T-cell (primary cell): ENCODE measurements around the genes ZNF267 and TP53TG3D.

GRCh38 chr16:31714576-31715429 lies 1.8 kb downstream of the KRBOX5 start:
- PRO-cap, 7 experiments, result no peak in any of the 7 experiments

GRCh38 chr16:31873688-31874627 lies at the start of gene ZNF267:
TSS of gene ZNF267 (plus strand) at chr16:31873807.
- PRO-cap, 7 experiments, result peak in 7 of 7 experiments; most common plus-strand start chr16:31873780 (in 7); most common minus-strand start chr16:31874372 (in 1)

GRCh38 chr16:31895585-31895834 lies 21.9 kb downstream of the ZNF267 start:
- PRO-cap, 7 experiments, result peak in 1 of 7 experiments; most common plus-strand start chr16:31895665 (in 1)

- PRO-cap, 7 experiments, result no peak in any of the 7 experiments
These were observed 167.7 kb upstream of the TP53TG3D start for GRCh38 chr16:32085406-32085765.

- PRO-cap, 7 experiments, result no peak in any of the 7 experiments
These were observed at the start of gene TP53TG3D for GRCh38 chr16:32253218-32253583. TSS of gene TP53TG3D (plus strand) at chr16:32253286.

DNA sequence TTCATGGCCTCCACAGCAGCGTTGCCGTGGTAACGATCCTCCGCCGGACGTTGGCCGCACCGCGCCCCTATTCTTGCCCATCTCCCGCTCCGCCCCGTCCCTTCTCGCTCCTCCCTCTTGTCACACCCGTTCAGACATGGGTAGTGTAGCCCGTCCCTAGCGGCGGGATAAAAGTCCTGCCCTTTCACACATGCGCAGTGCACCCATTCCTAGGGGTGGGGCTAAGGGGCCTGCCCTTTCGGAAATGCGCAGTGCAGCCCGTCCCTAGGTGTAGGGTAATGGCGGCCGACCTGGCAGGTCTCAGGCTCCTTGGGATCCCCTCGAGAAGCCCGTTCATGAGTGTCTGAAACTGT lies 849 bp downstream of the TP53TG3D start:
- PRO-cap, 7 experiments, result no peak in any of the 7 experiments

DNA sequence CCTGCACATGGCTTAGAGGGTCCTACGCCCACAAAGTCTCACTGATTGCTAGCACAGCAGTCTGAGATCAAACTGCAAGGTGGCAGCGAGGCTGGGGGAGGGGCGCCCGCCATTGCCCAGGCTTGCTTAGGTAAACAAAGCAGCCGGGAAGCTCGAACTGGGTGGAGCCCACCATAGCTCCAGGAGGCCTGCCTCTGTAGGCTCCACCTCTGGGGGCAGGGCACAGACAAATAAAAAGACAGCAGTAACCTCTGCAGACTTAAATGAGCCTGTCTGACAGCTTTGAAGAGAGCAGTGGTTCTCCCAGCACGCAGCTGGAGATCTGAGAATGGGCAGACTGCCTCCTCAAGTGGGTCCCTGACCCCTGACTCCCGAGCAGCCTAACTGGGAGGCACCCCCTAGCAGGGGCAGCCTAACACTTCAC lies 2009.6 kb downstream of the TP53TG3F start:
- PRO-cap, 7 experiments, result peak in 1 of 7 experiments; most common plus-strand start position 267 of the sequence (in 1)

- PRO-cap, 7 experiments, result no peak in any of the 7 experiments
These were observed 16.0 kb downstream of the MYLK3 start for GRCh38 chr16:46732112-46732597.

GRCh38 chr16:46748715-46749231 lies 629 bp upstream of the MYLK3 start:
- PRO-cap, 7 experiments, result no peak in any of the 7 experiments

DNA sequence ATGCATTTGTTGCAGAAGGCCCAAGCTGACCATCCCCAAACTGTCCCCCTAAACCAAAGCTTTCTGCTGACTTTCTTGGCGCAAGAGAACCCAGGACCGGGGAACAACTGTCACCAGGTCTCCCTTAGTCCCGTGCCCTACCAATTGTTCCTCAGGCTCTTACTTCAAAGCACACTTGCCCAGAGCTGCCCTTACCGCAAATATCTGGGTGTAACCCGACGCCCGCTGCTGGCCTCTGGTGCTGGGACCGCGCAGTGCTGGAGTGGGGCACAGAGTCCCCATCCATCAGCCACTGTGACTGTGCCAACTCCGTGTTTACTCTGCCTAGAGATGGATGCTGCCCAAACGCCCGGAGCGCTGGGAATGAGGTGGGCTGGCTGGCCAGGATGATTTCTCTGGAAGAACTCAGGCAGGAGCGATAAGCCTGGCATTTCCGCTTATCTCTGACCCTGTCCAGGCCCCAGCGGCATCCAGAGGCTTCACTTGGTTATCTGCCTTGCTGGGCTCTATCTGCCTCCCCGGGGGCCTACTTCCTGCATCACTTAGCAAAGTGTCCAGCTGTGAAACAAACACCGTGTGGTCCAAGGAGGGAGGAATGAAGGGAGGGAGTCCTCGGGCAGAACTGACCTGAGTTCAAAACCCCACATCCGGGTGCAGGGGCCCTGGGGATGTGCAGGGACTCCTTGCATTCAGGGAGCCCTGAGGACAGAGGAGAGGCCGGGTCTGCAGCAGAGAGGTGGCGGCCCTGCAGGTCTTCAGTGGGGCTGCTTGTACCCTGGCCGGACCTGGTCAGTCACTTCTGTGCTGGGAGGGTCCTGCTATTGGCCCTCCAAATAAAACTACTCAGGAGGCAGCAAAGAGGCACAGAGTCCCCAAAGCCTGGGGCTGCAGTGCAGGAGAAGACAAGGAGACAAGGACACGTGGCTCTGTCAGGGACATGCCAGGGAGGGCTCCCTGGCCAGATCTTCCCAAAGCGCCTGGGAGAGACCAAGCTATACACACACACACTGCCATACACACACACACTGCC lies 9.4 kb upstream of the MYLK3 start:
- PRO-cap, 7 experiments, result no peak in any of the 7 experiments

DNA sequence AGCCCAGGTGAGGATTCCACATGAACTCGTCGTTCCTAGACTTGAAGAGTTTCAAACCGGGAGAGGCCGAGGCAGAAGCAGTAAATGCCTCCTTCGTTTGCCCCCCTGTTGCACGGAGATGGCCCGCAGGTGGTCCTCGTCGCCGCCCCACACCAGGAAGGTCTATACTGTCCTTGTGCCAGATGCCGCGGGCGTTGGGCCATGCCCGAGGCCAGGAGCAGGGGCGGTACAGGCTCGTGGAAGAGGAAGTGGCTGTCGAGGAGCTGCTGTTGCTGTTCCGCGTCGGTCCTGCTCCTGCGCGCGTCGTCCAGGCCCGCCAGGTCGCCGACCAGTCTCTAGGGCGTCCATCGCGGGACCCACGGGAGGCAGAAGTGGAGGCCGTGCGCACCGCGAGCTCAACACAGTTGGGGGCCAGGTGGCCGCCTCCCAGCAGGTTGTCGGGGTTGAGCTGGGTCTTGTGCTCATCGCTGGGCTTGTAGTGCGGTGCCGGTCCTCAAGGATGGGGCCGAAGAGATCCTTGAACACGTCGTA lies 12.9 kb upstream of the C16orf87 start:
- PRO-cap, 7 experiments, result no peak in any of the 7 experiments

- PRO-cap, 7 experiments, result no peak in any of the 7 experiments
These were observed 23.0 kb upstream of the C16orf87 start for GRCh38 chr16:46853977-46854358.

DNA sequence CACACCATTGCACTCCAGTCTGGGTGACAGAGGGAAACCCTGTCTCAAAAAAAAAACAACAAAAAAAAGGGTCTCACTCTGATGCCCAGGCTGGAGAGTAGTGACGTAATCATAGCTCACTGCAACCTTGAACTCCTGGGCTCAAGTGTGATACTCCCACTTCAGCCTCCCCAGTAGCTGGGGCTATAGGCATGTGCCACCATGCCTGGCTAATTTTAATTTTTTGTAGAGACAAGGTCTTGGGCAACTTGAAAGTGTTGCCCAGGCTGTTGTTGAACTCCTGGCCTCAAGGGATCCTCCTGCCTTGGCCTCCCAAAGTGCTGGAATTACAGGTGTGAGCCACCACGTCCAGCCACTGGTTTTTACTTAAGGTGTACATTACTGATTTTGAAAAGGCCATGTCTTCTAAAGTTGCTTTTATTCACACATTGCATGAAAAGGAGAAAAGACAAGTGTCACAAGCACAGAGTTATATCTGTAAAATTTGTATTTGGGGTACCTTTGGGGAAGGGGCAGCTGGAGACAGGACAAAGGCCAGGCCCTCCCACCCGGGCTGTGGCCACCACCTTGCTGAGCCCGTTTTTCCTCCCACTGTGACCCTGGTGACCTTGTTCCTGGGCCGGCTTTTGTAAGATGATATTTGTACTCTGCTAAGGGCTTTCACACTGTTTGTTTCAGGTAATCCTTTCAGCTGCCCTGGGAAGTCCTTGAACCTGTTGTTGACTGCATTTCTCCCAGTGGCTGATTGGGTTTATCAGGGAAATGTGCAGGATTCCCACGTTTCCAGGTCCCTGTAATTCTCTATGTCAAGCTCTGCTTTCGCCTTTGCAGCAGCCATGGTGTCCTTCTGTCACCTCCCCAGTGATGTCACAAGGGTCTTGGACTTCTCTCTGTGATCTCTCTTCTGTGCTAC lies 11.6 kb downstream of the GPT2 start:
- PRO-cap, 7 experiments, result no peak in any of the 7 experiments

DNA sequence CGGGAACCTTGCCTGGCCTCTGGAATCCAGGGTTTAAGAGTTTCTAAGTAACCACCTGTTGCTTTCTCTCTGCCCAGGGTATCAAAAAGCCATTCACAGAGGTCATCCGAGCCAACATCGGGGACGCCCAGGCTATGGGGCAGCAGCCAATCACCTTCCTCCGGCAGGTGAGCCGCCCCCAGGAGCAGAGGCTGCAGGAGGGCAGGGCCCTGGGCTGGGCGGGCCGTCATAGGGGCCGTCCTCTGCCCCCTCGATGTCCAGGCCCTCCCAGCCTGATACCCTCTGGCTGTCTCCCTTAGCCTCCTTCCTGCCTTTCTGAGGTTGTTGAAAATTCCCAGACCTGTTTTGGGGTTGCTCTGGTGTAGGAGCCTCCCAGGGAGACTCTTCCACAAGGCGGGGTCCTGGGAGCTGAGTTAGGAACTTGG lies 13.4 kb downstream of the GPT2 start:
- PRO-cap, 7 experiments, result no peak in any of the 7 experiments

GRCh38 chr16:46920695-46921033 lies 36.5 kb downstream of the GPT2 start:
- PRO-cap, 7 experiments, result no peak in any of the 7 experiments

DNA sequence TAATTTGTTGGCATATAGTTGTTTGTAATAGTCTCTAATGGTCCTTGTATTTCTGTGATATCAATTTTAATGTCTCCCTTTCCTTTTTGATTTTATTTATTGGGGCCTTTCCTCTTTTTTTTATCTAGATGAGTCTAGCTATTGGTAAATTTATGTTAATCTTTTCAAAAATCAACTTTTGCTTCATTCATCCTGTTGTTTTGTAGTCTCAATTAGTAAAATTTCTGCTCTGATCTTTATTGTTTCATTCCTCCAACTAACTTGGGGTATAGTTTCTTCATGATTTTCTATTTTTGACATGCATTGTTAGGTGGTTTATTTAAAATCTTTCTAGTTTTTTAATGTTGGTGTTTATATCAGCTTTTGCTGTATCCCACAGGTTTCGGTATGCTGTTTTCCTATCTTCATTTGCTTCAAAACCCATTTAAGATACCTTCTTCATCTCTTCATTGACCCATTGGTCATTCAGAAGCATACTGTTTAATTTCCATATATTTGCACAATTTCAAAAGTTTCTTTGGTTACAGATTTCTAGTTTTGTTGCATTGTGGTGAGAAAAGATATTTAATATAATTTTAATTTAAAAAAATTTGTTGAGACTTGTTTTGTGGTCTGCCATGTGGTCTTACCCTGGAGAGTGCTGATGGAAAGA lies 146.0 kb upstream of the NETO2 start:
- PRO-cap, 7 experiments, result no peak in any of the 7 experiments

GRCh38 chr16:47460236-47460662 lies 614 bp downstream of the ITFG1 start:
- PRO-cap, 7 experiments, result no peak in any of the 7 experiments

- PRO-cap, 7 experiments, result no peak in any of the 7 experiments
These were observed 131.7 kb downstream of the PHKB start for GRCh38 chr16:47592836-47593172.

DNA sequence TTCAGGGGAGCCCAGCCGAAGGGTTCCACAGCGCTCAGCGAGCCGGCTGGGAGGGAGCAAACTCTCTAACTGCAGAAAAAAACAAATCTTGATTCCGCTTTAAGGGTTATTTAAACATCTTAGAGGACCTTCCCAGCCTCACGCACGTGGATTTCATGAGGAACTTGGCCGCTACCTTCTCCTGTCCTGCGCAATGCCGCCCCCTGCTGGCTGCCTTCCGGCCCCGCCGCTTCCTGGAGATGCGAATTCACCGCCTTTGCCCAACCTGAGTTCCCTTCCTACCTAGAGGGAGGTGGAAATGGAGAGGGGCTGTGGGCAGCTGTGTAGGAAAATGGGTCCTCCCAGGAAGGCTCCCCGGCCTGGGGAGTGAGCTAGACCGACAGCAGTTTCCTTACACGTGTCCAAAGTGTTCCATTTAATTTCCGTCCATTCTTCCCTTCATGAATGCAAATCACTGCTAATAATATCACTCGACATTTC lies 964 bp upstream of the ABCC12 start:
- PRO-cap, 7 experiments, result no peak in any of the 7 experiments

DNA sequence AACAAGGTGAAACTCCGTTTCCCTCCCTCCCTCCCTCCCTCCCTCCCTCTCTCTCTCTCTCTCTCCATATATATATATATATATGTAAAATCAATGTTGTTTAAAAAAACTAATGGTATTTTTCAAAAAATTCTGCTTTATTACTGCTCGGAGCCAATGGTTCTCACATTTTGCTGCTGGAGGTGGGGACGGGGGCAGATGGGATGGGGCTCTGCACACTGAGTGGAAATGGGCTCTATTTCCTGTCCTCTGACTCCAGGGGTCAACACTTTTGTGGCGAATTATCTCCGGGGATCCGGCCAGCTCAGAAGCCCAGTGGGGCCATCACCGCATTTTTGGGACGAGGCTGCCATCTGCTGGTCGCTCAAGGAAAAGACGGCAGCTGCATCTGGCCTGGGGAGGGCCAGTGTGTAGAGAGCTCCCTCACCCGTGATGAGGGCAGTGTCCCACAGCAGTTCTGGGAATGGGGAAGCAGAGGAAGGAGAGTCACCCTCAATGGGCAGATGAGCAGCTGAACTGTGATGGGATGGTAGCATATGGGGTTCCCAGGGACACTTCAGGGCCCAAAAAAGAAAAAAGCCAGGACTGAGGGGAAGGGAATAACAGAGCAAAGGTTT lies 9.0 kb upstream of the ABCC12 start:
- PRO-cap, 7 experiments, result no peak in any of the 7 experiments